Amniotic epithelial cell (primary cell): ENCODE measurements around the genes CFAP70 and FUT11.

DNA sequence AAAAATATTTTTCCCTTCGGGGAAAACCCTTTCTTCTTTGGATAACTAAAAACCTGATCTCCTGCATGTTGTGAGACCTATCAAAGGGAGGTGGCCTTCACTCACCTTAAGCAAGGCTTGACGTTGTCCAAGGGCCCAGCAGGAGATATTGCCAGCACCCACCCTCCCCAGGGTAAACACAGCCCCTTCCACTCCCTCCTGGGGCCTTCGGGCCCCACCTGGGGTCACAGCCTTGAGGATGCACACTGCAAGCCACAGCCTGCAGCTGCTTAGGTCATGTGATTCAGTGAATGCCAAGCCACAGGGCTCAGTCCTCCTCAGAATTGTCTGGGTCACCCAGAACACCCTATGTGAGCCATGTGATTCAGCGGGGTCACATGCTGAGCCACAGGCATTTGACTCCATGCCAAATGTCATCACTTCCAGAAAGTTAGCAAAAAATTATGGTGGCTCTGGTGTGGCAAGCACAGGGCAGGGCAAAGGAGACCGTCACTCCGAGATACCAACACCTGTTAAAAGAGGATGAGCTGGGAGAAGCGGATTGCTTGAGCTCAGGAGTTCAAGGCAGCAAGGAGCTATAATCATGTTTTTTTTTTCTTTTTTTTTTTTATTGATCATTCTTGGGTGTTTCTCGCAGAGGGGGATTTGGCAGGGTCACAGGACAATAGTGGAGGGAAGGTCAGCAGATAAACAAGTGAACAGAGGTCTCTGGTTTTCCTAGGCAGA lies 17.2 kb upstream of the PSAP start:
- RRBS: no CpG with 5 or more reads among the region's 8 CpGs

DNA sequence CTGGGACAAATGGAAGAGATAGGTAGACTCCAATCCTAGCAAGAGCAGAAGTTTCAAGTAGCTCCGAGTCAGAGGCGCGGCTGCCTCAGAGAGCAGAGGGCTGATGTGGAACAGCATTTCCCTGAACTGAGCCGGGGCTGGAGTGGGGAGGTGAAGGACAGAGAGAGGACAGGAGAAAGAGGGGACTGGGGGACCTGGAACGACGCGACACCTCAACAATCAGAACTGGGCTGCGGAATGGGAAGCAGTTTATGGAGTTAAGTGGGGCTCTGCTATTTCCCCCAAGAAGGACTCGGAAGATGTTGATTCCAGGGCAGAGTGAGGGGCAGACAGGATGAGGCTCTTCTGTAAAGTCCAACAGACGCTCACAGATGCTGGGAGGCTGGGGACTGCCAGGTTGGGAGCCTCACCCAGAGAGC lies 27.8 kb downstream of the SPOCK2 start:
- RRBS: no CpG with 5 or more reads among the region's 10 CpGs

- RRBS: 63% methylated on average over 2 of the region's 8 CpGs
Observed at GRCh38 chr10:72065320-72065641, 23.1 kb downstream of the SPOCK2 start.

DNA sequence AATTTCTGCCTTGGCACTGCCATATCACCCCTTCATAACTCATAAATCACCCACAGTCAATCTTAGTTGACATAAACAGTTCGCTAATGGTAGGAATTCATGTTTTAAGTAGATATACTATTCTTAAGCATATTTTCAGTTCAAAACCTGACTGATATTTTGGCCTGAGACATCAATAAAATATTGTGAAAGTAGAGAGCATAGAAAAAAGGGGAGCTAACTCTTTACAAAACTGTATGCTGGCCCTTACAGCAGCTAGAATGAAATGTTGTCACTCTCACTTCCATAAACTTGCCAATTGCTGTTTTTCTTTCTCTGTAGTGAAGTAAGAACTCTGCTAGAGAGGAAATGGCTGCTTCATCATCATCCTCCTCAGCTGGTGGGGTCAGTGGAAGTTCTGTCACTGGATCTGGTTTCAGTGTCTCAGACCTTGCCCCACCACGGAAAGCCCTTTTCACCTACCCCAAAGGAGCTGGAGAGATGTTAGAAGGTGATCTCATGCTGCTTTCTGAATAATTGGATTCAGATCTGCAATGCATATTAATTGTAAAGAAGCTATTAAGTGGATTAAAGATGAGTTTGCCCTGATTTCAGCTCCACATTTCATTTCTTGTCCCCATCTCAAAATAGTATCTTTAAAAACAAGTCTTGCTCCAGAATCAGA lies 7.6 kb upstream of the ASCC1 start:
- RRBS: no CpG with 5 or more reads among the region's 2 CpGs

DNA sequence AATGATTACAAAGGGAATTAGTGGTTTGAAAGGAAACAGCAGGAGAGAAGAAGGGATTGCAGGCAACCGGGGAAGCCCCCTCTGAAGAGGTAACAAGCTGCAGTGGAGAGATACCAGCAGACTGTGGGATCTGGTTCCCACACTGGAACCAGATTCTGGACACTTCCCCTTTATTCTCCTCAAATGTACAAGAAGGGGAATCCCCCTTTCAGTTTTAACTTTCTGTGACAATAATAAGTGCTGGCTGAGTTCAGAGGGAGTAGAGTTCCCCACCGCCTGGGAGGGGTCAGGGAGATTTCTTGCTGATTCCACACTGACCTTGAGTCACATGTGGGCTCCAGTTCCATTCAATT lies 16.7 kb upstream of the DDIT4 start:
- RRBS: no CpG with 5 or more reads among the region's 2 CpGs

DNA sequence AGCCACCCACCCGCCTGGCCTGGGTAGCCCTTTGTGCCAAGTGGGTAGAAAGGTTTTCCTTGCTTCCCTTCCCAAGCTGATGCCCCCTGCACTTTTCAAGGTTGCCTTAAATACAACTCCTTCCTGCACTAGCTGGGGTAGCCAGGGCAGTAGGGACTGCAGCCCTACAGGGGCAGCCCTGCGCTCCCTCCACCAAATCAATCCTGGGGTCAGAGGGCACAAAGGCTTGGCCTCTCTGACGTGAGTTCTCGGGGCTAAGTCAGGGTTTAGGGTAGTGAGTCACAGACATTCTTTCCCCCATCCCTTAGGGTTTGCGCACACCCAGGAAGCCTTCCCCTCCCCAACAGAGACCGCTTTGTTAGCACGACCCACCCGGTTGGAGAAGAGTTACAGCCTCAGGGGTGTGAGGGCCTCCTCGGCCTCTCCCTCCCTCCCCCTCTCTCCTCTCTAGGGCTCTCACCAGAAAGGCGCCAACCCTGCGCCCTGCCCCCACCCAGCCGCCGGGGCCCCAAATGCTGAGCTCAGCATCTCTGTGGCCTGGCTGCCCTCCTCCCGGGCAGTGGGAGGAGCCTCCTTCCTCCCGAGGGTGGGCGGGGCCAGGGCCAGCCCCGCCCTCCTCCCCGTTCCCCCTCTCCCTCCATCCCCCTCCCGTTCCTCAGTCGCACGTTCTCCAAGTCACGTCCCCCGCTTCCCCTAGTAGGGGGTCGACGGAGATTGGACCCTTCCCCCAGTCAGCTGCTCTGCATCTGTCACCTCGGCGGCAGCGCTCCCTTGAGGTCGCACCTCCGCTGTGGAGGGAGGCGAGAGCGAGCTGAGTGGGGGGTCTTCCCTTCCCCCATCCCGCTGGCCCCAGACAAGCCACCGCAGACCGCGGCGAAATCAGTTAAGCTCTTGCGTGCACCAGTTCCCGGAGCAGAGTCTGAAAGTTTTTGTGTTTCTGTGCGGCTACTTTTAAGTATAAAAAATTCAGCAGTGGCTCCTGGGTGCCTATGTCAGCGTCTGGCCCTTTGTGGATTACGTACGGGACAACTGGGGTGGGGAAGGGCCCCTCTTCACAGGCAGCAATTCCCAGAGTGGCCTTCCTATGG lies 13.0 kb upstream of the DDIT4 start:
- RRBS: 6% methylated on average over 2 of the region's 43 CpGs

- RRBS: no CpG with 5 or more reads among the region's 4 CpGs
Observed at GRCh38 chr10:72292386-72292723, 18.6 kb downstream of the DDIT4 start.

DNA sequence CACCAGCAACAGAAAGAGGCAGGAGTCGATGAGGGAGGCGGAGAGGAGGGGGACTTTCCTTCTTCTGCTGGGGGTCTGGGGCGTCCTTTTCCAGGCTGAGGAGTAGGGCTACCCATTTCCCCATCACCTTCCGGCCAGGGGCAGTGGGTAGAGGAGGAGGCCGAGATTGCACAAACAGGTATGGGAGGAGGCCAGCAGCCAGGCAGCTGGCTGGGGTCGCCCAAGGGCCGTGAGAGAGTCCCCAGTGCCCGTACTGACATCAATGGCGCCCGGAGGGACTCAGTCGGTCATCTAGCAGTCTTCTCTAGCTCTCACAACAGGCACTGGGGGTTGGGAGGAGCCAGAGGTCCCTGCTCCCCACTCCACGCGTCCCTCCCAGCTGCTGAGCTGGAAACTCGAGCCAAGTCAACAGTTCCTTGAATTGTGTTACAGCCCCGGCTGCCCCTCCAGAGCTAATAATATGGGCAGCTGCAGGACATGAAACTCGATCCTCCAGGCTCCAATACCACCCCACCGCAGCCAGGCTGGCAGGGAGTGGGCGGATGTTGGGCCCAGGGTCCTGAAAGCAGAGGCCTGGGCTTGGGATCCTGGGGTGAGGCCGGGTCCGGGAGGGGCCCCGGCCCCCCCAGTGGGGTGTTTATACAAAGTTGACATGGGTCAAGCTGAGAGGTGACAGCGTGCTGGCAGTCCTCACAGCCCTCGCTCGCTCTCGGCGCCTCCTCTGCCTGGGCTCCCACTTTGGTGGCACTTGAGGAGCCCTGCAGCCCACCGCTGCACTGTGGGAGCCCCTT lies 29.4 kb downstream of the DNAJB12 start:
- RRBS: no CpG with 5 or more reads among the region's 27 CpGs

GRCh38 chr10:72349151-72349810 lies 5.4 kb downstream of the DNAJB12 start:
- RRBS: no CpG with 5 or more reads among the region's 8 CpGs

DNA sequence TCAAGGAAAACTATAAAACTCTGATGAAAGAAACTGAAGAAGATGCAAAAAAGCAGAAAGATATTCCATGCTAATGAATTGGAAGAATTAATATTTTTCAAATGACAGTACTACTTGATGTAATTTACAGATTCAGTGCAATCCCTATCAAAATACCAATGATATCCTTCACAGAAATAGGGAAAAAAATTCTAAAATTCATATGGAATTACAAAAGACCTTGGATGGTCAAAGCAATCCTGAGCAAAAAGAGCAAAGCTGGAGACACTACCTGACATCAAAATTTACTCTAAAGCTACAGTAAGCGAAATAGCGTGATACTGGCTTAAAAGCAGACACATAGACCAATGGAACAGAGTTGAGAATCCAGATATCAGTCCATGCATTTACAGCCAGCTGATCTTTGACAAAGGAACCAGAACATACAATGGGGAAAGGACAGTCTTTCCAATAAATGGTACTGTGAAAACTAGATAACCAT lies 85.1 kb downstream of the MCU start:
- RRBS: no CpG with 5 or more reads among the region's 2 CpGs

DNA sequence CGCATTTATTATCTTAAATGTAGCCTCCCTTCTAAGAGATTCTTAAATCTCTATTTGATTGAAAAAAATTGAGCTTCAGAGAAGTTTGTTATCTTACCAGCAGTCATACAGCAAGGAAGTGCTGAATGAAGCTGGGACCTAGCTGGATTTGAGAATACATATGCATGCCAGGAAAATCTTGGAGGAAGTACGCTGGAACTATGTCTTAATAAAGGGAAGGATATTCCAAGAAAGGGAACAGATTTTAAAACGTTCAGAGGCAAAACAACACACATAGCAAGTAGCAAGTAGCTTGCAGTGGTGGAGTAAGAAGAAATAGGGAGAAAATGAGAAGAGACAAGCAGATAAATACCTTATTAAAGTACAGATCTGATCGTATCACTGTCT lies 1.5 kb downstream of the CFAP70 start:
- RRBS: no CpG with 5 or more reads among the region's 4 CpGs

- RRBS: 2% methylated on average over 7 of the region's 49 CpGs
Observed at GRCh38 chr10:73357951-73359014, at the start of gene CFAP70. CFAP70 (minus strand) TSS chr10:73358864.

- RRBS: no CpG with 5 or more reads among the region's 2 CpGs
Observed at GRCh38 chr10:73471331-73471645, 24.5 kb downstream of the PPP3CB start.

GRCh38 chr10:73577622-73578406 lies 13.3 kb downstream of the USP54 start:
- RRBS: no CpG with 5 or more reads among the region's 1 CpG

DNA sequence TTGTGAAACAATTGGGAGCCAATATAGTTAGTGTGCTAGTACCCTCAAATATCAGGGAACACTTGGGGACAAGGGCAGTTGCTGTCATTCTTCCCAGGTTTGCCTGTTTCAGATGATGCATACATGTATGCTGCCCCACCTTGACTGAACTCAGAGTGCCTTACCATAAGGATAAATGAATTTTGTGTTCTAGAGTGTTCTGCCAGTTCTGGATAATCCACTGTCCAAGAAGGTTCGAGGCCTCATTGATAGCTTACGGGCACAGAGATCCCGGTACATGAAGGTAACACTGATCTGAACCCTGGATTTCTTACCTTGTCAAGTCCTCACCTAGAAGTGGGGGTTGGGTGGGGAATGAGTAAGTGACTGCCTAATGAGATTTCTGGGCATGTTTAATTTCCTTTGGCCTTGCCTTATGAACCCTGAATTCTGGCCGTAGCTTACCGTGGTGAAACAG lies 1.5 kb upstream of the FUT11 start:
- RRBS: no CpG with 5 or more reads among the region's 5 CpGs

DNA sequence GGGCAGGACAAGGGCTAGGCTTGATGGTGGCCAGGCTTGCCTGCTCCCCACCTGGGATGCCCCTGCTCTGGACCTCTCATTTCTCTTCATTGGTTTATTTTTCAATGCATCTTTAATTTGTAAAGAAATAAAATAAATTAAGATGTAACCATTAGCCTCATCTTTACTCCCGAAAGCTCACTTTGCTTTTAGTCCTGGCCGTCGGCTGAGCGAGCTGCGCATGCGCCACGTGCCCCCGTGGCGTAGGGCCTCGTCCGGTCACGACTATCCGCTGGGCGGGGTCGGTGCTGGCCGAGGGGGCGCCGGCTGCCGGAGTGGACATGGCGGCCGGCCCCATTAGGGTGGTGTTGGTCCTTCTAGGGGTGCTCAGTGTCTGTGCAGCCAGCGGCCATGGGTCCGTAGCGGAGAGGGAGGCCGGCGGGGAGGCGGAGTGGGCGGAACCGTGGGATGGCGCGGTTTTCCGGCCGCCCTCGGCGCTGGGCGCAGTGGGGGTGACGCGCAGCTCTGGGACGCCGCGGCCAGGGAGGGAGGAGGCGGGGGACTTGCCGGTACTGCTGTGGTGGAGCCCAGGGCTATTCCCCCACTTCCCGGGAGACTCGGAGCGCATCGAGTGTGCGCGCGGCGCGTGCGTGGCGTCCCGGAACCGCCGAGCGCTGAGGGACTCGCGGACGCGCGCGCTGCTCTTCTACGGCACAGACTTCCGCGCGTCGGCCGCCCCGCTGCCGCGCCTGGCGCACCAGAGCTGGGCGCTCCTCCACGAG lies at the start of gene FUT11:
Gene FUT11, plus strand, starts transcription at position 263 of the 761 bp plus-strand sequence.
- RRBS: 2% methylated on average over 41 of the region's 76 CpGs

DNA sequence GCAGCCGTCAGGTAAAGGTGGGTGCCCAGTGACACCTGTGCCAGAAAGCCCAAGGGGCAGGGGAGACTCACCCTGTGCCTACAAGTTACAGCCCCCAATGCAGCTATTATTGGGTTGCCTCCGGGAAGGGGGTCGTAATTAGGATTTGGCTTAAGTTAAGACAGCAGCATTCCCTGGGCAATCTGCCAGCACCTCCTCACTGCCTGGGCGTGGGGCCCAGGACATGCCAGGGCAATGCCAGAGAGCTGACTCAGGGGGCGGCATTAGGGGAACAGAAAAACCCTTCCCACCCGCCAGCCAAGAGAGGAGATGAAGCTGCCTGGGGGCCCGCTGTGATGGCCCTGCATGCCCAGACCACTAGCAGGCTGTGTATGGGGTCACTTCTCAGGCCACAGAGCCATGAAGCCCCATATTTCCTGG lies 13.3 kb upstream of the CAMK2G start:
- RRBS: no CpG with 5 or more reads among the region's 7 CpGs

DNA sequence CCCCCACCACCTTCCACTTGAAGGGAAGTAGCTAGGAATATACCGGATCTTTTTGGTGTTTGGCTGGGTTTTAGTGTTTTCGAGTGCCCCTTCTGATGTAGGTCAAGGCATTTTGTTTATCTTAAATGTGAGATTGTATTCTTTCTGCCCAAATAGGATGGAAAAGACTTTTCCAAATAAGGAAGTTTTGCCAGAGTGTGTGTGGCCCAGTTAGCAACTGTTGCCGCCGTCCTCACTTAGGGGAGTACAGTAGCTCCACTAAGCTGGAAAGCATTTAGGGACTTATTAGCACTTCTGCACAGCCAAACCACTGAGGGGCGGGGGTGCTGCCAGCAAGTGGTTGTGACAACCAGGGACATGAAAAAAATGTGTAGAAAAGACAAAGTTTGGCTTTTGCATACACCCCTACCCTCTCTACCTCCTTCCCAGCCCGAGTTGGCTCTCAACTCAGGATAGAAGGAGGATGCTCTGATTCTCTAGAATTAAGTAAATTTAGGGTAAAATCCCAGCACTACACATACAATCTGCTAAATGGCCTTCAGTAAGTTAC lies 29.7 kb upstream of the VCL start:
- RRBS: no CpG with 5 or more reads among the region's 6 CpGs

DNA sequence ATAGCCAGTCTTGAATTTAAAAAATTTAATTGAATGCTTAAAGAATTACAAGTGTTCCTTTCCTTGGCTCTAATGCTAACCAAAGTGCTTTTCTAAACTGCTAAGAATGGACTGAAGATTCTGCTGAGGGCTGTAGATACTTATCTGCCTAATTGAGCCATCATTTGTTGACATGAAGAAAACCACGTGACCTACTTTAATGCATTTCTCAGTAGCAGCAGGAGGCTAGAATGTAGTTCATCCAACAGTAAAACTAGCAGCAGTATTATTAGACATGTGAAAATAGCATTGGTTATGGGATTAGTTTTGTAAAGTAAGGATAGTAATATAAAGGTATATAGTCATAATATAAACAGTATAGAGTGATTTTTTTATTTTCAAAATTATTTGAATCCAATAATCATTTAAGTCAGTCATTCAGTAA lies 282.3 kb downstream of the ADK start:
- RRBS: no CpG with 5 or more reads among the region's 1 CpG